Mesenteric fat pad (tissue), 1 donor: ENCODE measurements around a stretch of chr15.

- PRO-cap: no peak
Measured at GRCh38 chr15:90081560-90082104, 20.6 kb downstream of the IDH2 start.

DNA sequence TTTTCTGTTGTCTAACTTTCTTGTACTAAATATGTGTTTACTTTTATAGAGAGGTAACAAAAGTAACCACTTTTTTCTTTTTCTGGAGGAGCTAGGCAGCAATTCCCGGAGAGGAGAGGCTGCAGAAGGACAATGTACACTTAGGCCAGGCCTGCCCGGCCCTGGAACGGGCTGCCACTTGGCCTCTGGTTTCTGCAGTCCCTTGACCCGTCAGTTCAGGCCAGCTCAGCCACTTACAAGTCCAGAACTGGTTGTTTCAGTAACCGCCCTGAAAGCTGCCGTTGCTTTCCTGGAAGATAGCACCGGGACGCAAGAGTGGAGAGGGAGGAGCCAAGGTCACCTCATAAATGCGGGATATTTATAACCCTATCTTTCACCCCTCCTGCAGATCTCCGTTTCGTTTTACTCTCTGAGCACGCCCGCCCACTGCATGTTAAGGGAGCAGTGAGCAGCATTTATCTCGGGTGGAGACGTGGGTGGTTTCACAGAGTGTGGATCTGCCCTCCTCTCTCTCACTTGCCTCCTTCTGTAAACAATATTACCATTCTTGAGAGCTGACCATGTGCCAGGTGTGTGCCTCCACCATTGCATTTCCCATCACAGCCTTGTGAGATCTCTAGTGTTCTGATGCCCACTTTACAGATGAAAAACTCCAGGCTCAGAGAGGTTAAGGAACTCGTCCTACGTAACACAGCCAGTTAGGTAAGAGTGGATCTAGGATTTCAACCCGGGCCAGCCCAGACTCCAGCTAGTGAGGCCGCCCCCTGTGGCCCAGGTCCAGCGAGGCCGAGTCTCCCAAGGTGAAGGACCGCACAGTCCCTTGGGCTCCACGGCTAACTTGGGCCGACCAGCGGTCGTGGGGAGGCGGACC, 17.0 kb upstream of the SEMA4B start:
- PRO-cap: unidirectional peak, plus-strand start at position 780 of the sequence

GRCh38 chr15:90186971-90187923, 13.9 kb upstream of the SEMA4B start:
- PRO-cap: no peak

DNA sequence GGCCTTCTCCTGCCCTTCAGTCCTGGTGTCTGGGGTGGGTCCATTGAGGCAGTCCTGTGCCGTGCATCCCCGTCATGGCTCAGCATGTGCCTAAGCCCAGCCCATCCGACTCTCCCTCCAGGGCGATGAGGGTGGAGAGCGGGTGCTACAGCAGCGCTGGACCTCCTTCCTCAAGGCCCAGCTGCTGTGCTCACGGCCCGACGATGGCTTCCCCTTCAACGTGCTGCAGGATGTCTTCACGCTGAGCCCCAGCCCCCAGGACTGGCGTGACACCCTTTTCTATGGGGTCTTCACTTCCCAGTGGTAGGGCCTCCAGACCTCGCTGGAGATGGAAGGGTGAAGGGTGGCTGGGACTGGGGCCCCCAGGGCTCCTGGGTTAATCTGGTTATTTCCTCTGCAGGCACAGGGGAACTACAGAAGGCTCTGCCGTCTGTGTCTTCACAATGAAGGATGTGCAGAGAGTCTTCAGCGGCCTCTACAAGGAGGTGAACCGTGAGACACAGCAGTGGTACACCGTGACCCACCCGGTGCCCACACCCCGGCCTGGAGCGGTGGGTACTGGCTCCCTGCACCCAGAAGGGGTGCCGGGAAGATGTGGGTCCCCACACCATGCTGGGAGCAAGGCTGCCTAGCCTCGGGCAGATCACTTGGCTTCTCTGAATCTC, 10.2 kb downstream of the CIB1 start:
- PRO-cap: no peak

GRCh38 chr15:90228360-90229289, 5.1 kb downstream of the CIB1 start:
- PRO-cap: no peak

DNA sequence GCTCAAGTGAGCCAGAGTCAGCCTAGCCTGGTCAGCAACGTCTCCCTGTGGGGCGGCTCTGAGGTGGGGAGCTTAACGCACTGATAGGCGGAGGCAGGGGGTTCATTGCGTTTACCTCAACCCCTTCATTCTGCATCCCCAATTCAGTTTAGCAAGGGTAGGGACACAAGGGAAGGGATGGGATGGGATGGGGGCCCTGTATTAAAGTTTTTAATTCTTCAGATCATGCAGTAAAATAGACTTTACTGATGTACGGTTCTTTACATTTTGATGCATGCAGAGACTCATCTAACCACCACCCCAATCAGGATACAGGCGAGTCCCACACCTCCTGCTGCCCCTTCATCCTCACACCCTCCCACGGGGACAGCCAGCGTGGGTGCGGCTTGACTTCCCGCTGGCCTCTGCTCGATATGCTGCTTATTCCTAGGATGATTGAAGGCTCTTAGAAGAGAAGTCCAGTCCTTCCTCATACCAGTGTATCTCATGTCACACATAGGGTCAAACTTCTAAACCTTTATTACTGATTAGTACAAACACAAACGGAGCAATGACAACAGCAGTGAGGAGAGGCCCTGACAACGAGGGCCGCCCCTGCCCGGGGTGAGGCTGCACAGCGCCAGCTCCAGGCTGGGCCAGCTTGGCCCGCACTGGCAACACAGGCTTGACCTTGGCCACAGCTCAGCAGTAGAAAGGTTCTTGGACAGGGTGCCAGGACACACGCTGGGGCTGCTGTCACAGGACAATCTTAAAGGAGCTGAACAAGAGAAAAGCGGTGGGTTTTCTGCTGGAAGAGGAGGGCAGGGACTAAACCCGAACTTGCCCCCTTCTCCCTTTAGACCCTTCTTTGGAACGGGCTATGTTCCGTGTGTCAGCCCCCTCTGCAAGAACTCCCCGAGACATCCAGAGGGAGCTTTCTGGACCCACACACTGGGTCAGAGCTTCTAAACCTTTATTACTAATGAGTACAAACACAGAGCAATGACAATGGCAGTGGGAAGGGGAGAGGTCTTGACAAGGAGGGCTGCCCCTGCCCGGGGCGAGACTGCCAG, 3.7 kb downstream of the CIB1 start:
- PRO-cap: no peak

- PRO-cap: no peak
Measured at GRCh38 chr15:90400305-90400725, 12.3 kb downstream of the IQGAP1 start.

DNA sequence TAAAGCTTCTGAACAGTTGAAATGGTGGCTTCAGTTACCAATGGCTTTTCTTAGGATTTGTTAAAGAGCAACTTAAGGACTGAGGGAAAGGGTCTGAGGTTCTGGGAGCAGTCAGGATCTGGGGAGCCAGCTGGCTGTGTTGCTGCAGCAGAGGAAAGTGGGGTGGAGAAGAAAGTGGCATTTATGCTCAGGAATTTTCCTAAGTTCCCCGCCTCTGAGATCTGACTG, 37.6 kb downstream of the IQGAP1 start:
- PRO-cap: no peak

- PRO-cap: no peak
Measured at GRCh38 chr15:90664738-90665500, 52.2 kb upstream of the BLM start.

- PRO-cap: no peak
Measured at GRCh38 chr15:90750287-90750686, 33.1 kb downstream of the BLM start.

GRCh38 chr15:90816312-90817052, 51.9 kb upstream of the FURIN start:
- PRO-cap: no peak

- PRO-cap: no peak
Measured at GRCh38 chr15:90823713-90823912, 44.8 kb upstream of the FURIN start.

- PRO-cap: no peak
Measured at GRCh38 chr15:90845013-90845659, 23.3 kb upstream of the FURIN start.

DNA sequence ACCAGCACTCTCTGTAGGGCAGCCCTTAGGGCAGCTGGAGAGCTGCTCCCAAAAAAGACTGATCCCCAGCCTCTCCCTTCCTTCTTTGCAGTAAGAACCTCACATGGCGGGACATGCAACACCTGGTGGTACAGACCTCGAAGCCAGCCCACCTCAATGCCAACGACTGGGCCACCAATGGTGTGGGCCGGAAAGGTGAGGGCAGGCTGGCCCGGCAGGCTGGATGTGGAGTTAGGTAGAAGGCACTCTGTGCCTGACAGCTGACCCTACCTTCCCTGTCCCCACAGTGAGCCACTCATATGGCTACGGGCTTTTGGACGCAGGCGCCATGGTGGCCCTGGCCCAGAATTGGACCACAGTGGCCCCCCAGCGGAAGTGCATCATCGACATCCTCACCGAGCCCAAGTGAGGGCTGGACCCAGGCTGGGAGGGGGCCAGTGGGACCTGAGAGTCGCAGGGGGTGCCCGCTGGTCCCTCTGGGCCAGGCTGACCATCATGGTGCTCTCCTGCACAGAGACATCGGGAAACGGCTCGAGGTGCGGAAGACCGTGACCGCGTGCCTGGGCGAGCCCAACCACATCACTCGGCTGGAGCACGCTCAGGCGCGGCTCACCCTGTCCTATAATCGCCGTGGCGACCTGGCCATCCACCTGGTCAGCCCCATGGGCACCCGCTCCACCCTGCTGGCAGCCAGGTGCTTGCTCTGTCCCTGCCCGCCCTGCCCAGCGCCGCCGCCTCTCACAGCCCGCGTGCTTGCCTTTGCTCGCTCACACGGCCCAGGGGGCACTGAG, 4.5 kb upstream of the FES start:
- PRO-cap: no peak

- PRO-cap: no peak
Measured at GRCh38 chr15:90883349-90883728, 965 bp upstream of the FES start.

- PRO-cap: no peak
Measured at GRCh38 chr15:90906201-90906628, 3.1 kb downstream of the MAN2A2 start.

GRCh38 chr15:90917011-90917726, 14.1 kb downstream of the MAN2A2 start:
- PRO-cap: no peak

GRCh38 chr15:90922722-90923604, 9.4 kb downstream of the HDDC3 start:
- PRO-cap: no peak

- PRO-cap: no peak
Measured at GRCh38 chr15:91059396-91059759, 37.0 kb upstream of the VPS33B start.

DNA sequence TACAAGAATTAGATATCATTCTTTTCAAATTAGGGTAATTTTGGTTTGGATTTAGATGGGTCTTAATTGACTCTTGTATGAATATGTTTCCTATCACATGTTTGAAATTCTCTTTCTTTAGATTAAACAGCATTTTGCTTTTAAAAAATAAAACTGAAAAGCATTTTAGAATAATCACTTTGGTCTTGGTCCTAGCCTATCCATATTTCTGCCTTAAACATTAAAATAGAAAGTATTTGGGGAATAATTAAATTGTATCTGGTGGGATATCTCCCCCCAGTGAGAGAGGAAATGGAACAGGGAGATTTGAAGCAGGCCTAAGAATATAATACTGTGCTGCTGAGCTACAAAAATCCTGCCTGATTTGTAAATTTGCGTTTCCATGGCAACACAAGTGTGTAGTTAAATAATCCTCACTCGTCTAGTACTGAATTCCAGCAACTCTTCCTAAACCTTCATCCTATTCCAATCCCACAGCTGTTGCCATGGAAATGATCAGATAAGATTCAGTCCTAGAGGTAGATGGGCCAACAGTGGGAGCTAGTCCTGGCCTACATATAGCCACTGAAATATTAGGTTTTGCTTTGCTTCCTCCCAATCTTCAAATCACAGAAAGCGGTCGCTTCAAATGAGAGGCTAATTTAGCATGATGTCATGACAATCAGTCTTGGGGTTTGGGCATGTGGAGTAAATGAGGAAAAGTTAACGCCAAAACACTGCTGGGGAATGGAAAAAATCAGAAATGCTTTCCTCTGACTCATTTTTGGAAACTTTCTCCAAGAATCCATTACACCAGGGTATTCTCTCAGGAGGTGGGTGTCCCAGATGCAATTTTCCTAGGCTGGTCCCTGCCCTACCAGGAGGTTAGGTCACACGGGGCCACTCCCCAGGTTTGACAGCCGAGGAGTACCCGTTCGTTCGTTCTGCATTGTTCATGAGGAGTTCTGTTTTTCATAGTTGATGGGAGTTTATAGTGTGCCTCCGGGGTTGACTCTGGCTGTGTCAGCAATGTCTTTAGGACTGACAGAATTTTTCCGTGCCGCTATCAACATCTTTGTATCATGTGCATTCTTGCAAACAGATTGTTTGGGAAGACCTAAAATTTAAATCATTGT, 159.3 kb upstream of the SLCO3A1 start:
- PRO-cap: no peak